Esophagus squamous epithelium (tissue), 4 donors: Measurements from ENCODE around the gene PWP1.

GRCh38 chr12:106773841-106774196 lies 663 bp upstream of the RIC8B start:
- PRO-cap: bidirectional peak, plus-strand start at chr12:106774350, minus-strand start at chr12:106774111
- RAMPAGE, long total RNA, 4 experiments: no peak in any of the 4 experiments

DNA sequence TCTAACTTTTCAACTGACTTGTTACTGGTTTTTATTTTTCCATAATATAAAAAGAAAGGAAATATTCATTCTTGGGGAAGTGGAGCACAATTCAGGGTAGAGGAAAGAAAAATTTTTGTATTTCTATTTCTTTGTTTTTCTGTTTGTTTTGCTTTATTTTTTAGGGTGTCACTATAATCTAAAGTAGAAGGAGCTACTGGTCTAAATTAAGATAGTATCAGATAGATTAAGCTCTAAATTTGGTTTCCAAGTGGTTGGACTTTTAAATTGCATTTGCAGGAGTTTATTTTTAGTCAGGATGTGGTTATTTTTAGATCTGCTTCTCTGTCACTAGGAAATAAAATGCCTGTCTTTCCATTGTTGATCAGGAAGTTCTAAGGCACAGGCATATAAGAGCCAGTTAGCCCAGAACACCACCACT lies 66.9 kb downstream of the RIC8B start:
- PRO-cap: no peak
- RAMPAGE, long total RNA, 4 experiments: no peak in any of the 4 experiments

DNA sequence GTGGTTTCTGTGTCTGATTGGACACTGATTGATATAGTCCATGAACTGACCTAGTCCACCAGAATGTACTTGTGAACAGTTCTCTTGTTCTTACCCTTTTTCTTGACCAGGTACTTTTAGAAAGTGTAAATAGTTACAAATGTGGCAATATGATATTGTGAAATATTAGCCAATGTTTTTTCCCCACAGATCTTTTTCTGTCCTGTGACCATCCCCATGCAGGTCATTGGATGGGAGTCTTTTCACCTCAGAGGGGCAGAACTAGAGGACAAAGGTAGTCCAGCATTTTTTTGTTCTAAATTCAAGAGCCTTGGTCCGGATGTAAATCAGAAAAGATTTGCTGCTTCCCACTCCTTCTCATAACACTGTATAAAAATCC lies 8.3 kb upstream of the CRY1 start:
- PRO-cap: no peak
- RAMPAGE, long total RNA, 4 experiments: no peak in any of the 4 experiments

DNA sequence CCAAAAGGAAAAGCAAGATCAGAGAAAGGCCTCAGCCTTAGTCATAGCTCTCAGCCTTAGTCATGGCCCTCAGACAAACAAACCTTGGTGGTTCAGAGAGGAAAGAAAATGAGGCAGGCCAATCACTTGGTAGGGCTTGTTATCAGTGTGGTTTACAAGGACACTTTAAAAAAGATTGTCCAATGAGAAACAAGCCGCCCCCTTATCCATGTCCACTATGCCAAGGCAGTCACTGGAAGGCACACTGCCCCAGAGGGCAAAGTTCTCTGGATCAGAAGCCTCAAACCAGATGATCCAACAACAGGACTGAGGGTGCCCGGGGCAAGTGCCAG lies 103.9 kb upstream of the ABTB3 start:
- PRO-cap: no peak
- RAMPAGE, long total RNA, 4 experiments: no peak in any of the 4 experiments

DNA sequence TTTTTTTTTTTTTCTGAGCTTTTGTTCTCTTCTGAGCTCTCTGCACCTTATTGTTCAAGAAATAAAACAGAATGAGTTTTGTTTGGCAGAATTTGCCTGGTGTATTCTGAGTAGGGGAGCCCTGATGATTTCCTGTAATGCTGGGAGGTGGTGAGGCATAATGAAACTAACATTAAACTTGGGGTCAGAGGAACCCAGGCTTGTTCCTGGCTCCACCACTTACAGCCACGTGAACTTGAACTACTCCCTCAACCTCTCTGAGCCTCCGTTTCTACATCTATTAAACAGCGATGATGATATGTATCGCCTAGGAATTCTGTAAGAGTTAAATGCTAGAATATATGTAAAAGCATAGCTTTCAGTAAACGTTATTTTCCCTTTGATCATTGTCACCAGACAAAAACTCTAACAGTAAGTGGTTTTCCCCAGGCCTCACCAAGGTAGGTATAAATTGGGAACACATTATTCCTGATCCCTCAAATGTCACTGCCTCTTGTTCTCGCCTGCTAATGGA lies 51.5 kb downstream of the ABTB3 start:
- PRO-cap: no peak
- RAMPAGE, long total RNA, 4 experiments: no peak in any of the 4 experiments

DNA sequence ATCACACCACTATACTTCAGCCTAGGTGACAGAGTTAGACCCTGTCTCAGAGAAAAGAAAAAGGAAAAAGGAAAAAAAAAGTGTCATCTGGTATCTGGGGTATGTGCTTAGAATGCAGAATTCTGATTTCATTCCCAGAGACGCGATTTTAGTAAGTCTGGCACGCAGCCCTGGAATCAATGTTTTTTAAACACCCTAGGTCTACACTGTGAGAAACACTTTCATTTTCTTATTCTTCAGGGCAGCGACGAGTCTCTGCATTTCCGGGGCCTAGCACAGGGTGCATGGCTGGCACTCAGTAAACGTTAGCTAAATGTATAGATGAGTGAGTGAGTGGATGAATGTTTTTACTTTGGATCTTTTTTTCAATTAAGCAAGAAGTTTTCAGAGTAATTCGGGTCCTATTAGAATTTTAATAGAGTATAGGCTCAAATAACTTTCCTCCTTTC lies 123.7 kb downstream of the ABTB3 start:
- PRO-cap: no peak
- RAMPAGE, long total RNA, 4 experiments: no peak in any of the 4 experiments

- PRO-cap: no peak
- RAMPAGE, long total RNA, 4 experiments: no peak in any of the 4 experiments
These were observed 24.8 kb upstream of the PWP1 start for GRCh38 chr12:107660728-107661289.

- PRO-cap: no peak
- RAMPAGE, long total RNA, 4 experiments: no peak in any of the 4 experiments
These were observed 3.6 kb upstream of the PWP1 start for GRCh38 chr12:107681941-107682379.

DNA sequence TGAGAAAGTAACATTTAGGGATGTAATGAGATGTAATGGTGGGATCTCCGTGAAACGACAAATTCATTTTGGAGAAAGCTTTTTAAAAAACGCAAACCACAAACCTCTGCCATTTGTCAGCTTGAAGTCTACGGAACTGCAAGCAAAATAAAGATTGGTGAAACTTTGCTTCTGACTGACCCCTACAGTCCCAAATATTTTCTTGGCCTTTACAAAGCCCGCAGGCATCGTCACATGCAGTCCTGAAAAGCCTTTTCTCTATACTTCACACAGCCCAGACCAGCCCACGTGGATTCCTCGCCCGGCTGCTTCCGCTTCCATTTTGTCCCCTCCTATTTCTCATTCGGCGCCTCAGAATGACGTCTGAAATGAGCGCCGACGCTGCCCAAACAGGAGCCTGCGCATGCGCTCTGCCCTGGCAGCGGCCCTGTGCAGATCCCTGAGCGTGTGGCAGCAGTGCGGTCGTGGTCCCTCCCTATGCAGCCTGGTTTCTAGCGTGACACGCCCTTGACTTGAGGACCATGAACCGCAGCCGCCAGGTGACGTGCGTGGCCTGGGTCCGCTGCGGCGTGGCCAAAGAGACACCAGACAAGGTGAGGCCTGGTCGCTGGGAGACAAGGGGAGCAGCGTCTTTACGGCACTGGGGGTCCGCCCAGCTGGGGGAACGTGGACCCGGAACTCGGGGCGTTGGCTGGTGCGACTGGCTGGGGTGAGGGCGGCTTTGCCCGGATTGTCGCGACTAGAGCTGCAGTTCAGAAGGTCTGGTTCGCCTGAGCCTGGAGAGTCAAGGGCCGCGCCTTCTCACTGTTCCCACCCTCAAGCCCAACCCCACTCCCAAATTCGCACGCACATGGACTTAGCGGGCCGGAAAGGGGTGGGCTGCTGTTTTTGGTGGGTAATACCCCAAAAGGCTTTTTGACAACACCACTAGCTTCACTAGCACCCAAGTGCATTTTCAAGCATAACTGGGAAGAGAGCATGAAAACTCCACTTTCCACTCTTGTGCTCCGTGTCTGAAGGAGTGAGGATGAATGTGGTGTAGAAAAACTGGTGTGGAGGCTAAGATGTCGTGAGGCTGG lies at the start of gene PWP1:
PWP1 (plus strand) TSS at position 421 of the 1,079 bp plus-strand sequence.
- PRO-cap: bidirectional peak, plus-strand start at position 432 of the sequence, minus-strand start at position 310 of the sequence
- RAMPAGE, long total RNA, 4 experiments: start-site peak on the plus strand in 4 of 4 experiments, centred at positions 434 to 471 of the sequence, 543 to 2,545 reads per replicate

GRCh38 chr12:107732901-107734064 lies 27.7 kb downstream of the PRDM4 start:
- PRO-cap: no peak
- RAMPAGE, long total RNA, 4 experiments: no peak in any of the 4 experiments

GRCh38 chr12:107749855-107750637 lies 10.9 kb downstream of the PRDM4 start:
- PRO-cap: no peak
- RAMPAGE, long total RNA, 4 experiments: no peak in any of the 4 experiments

DNA sequence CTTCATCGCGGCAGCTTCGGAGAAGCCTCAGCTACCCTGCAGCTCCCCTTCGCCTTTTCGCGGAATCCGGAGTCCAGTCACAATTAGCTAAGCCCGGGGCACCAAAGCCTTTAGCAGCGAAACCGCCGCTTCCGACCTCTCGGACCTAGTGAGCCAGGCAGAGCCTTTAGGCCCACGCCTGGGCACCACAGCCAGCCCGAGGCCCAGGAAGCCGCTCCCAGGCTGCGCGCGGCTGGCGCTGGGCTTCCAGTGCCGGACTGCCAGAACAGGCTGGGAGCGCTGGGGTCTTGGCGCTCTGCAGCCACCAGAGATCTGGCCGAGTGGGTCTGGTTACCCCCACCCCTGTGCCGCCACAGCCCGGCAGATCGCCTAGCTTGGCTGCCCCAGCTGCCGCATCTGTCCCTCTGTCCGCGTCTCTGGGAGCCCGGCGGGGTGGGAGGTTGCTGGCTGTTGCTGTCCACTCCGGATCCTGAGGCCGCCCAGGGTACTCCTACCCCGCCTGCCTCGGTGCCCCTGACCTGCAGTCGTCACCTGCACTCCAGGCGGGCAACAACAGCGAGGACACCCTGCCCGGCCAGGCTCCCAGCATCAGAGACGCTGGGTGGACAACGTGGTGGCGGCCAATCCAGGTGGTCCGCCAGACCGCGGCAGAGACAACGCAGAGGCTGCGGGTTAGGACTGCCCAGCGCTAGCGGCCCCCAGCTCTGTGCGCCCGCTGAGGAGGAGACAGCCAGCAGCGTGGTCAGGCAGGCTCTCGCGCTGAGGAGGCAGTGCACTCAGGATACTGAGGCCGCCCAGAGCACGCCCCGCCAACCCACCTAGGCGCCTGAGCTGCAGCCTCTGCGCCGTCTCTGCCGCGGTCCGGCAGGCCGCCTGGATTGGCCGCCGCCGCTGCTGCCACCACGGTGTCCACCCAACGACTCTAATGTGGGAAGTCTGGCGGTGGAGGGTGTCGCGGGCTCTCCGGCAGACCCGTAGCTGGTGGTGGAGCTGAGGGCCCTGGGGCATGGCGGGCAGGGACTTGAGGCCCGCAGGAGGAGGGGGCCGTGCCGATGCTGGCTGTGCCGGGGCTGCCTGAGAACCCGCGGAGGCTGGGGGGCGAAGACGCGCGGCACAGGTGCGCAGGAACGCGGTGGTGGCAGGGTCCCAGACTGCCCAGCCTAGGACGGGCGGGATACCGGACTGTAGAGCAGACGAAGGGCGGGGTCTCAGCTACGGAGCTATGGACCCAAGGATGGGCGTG lies 69.6 kb downstream of the ASCL4 start:
- PRO-cap: bidirectional peak, plus-strand start at position 848 of the sequence, minus-strand start at position 756 of the sequence
- RAMPAGE, long total RNA, 4 experiments: no peak in any of the 4 experiments

GRCh38 chr12:108129934-108130474 lies 916 bp downstream of the WSCD2 start:
- PRO-cap: no peak
- RAMPAGE, long total RNA, 4 experiments: no peak in any of the 4 experiments

DNA sequence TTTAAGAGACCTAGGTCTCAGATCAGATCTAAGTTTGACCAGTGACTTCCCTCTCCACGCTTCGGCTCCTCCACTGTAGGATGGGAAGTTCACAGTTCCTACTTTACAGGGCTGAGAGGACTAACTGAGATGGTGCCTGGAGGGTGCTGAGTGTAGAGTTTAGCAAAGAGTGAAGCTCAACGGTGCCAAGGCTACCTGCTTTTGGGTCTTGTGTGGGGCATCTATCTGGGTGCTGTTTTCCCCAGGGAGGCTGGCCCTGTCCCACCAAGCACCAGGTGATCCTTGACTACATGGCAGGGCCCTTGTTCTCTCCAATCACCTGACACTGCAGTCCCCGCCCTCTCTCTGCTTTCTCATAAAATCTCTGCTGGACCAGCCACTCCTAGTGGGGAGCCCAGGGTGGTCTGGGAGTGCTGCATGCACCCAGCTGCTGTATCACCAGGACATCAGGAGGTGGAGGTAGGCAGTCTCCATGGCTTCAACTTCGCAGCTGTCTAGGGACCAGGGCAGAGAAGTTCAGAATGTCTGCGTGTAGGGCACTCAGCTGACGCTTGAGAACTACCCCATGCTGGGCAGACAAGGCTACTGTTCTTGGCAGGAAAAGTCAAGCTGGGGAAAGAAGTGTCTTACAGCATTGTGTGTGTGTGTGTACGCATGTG lies 2.4 kb downstream of the WSCD2 start:
- PRO-cap: no peak
- RAMPAGE, long total RNA, 4 experiments: no peak in any of the 4 experiments

DNA sequence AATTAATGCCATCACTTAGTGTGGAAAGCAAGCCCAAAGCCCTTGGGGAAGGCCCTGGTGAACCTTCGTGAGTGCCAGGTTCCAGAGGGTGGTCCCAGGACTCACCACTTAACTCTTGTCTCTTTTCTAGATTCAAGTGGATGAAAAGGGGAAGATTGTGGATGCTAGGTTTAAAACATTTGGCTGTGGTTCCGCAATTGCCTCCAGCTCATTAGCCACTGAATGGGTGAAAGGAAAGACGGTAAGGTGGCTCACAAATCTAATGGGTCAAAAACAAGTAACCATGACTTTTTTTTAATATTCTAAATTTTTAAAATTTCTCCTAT lies 2.8 kb downstream of the ISCU start:
- PRO-cap: no peak
- RAMPAGE, long total RNA, 4 experiments: no peak in any of the 4 experiments

- PRO-cap: bidirectional peak, plus-strand start at chr12:108628660, minus-strand start at chr12:108628484
- RAMPAGE, long total RNA, 4 experiments: no peak in any of the 4 experiments
These were observed 5.1 kb downstream of the SELPLG start for GRCh38 chr12:108628356-108629208.

GRCh38 chr12:108636439-108636805 lies 2.7 kb upstream of the SELPLG start:
- PRO-cap: no peak
- RAMPAGE, long total RNA, 4 experiments: no peak in any of the 4 experiments

DNA sequence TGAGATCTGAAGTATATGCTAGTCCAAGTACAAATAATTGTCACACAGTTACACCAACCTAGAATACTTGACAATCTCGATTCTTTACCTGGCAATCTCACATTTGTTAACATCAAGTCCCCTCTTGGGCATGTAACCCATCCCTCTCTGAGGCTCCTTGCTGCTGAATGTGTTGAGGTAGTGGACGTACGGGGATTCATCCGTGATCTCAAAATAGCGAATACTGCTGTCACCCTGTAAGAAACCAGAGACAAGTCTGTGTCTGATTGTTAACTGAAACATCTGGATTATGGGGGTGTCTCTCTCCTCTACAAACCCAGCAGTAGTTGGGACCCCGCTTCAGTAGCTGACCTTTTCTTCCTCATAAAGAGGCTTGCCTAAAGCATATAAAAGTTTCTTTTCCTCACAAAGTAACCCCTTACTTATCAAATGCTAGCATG lies 18.5 kb upstream of the SELPLG start:
- PRO-cap: no peak
- RAMPAGE, long total RNA, 4 experiments: no peak in any of the 4 experiments

DNA sequence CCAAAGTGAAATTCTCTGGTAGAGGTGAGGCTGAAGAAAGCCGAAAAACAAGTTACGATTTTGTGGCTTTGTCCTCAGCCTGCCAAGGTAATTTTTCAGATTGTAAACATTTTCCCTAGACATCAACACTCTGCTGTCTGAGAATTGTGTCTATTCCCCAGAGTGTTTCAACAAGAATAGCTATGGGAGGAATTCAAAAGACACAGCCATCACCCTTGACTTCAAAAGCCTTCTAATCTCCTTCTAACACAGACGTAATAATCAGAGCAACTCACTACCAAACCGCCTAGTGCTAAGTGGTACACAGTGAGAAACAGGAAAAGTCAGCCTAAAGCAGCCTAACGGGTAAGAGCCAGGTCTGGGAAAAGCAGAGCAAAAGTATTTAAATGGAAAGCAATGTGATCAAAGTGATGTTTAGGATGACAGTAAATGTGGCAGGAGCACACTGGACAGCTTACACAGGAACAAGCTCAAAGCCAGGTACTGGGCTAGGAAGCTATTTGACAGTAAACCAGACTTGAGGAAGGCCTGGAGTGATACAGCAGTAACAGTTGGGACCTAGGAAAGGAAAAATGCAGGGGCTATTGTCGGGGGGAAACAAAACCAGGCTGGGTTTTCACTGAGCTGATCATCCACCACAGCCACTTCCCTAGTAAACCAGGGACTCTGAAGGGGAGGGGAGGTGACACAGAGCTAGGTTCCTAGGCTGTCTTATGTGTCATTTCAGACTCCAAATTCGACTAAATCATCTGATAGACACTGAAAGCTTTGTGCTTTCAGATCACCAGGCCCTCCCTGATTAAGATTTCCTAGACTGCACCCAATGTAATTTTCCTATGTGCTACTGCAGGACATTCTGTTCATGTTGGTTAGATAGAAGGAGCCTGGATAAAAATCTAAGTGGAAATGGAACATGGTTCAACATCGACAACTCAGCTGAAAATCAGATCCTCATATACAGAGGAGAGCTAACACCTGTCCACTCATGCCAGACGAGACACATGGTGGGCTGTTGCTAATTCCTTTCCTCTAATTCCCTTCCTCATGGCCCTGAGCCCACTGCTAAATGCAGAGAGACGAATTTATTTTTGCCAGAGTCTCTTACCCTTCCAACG lies 29.3 kb downstream of the CORO1C start:
- PRO-cap: bidirectional peak, plus-strand start at position 306 of the sequence, minus-strand start at position 234 of the sequence; unidirectional peak, minus-strand start at position 668 of the sequence
- RAMPAGE, long total RNA, 4 experiments: no peak in any of the 4 experiments

DNA sequence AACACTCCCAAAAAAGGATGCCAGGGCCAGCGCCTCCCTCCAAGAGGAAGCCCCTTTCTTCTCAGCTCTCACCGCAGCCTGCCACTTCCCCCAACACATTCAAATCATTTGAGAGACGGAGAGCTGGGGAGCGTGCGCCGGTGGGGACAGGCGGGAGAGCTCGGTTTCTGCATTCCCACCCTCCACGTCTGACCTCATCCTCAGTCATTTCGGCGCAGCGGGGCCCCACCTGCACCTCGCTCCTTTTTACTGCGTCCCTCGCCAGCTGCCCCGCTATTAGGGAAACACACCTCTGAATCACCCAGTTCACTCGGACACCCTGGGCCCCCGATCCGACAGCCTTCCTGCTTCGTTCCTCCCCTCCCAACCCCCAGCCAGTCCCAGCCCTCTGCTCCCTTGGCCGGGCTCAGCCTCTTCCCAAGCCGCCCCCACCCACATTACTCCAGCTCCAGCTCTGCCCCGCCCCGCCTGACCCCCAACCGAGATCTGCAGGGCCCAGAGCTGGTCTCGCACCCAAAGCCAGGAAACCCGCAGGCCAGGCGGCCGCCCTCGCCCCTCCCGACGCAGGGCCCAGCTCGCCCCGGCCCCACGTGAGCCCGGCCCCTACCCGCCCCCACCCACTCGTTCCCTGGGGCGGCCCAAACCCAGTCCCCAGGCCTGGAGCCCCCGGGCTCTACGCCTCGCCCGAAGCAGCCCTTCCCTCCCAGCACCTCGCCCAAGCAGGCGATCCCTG lies 819 bp downstream of the CORO1C start:
- PRO-cap: bidirectional peak, plus-strand start at position 111 of the sequence, minus-strand start at position 190 of the sequence
- RAMPAGE, long total RNA, 4 experiments: no peak in any of the 4 experiments